Monocyte (primary cell): ENCODE measurements around a stretch of chr3.

DNA sequence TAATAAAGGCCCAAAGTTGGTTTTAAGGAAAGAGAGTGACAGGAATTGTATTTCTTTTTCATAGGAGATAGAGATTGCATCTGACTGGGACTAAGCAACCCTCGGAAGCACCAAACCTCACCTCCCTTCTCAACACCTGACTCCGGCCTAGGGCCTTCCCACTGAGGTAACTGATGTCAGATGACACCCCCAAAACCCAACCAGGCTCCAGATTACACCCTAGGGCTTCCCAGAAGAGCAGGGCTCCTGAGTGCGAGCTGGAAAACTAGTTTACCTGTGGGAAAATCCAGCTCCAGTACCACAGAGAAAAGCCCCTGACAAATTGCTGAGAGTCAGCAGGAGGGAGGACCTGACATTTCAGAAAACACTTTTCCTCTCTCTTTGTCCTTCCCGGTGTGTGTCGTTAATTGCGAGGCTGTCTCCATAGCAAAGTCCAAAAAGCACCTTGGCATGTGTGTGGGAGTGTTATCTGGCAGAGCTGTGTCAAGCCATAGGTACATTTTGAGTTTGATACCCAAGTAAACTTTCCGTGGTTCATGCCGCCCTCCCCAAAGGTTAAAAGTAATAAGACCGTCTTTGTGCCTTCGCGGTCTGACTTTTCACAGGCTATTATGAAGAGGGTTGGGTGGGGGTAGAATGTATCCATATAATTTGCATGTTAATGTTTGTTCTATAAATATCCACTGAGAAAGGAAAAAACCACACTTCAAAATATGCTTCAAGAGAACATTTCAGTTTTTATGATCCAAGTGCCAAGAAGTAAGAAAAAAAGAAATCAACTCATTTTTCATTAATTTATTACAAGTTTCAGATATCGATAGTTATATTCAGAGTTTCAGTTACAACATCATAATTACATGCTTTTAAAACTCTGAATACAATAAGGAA is 79.7 kb upstream of the FNDC3B start:
- PRO-cap, 2 experiments: no peak in any of the 2 experiments

GRCh38 chr3:171975359-171975791 is 64.0 kb upstream of the FNDC3B start:
- PRO-cap, 2 experiments: peak in 2 of 2 experiments; most common plus-strand start chr3:171975687 (in 2)

GRCh38 chr3:172083744-172084526 is 44.6 kb downstream of the FNDC3B start:
- PRO-cap, 2 experiments: peak in 2 of 2 experiments; most common plus-strand start chr3:172084245 (in 1)

DNA sequence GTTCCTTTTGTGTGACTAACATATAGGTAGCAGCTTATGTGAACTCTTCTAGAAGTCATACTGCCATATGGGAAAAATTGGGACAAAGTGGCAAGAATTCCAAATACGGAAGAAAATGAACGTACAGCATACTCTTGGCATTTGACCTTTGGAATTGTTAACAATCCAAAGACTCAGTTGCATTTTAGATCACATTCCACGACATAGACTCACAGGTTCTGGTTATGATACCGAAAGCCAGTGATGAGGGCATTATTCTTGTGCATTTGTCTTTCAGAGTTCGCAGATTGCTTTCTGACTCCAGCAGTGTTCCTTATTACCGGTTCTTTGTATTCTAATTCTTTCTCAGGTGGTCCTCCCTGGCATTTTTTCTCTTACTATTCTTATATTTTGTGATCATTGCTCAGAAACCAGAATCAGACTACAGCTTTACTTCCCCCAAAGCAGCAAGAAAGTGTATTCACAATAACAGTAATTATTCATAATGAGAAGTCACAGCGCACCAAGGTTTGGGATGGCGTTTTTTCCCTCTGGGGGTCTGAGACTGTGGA is 190.1 kb downstream of the GHSR start:
- PRO-cap, 2 experiments: no peak in any of the 2 experiments

GRCh38 chr3:172261695-172262460 is 186.4 kb downstream of the GHSR start:
- PRO-cap, 2 experiments: no peak in any of the 2 experiments

DNA sequence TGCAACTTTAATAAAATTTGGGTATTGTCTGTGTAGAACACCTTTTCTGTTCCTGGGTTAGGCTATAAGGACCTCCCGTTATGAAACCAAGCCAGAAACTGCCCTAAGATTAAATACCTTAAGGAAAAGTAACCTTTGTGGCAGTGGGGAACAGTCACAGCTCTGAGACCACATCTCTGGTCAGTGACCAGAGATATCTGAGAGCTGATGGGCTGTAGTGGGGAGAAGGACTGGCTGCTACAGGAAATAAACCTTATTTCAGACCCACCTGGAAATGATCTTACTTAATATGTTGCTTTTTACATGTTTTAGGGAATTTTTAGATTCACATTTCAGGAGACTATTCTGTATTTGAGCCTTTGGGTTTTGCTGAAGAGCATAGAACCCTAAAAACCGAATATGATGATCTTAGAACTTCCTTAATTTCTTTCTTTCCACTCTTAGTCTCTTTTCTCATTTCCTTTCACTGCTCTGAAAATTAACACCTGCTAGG is 175.9 kb downstream of the GHSR start:
- PRO-cap, 2 experiments: peak in 1 of 2 experiments; most common plus-strand start position 134 of the sequence (in 1)

- PRO-cap, 2 experiments: no peak in any of the 2 experiments
Observed at GRCh38 chr3:172287771-172288857, 160.1 kb downstream of the GHSR start.

- PRO-cap, 2 experiments: no peak in any of the 2 experiments
Observed at GRCh38 chr3:172607838-172608208, 84.6 kb upstream of the TNFSF10 start.

- PRO-cap, 2 experiments: no peak in any of the 2 experiments
Observed at GRCh38 chr3:172789294-172789713, 38.8 kb downstream of the ECT2 start.

- PRO-cap, 2 experiments: no peak in any of the 2 experiments
Observed at GRCh38 chr3:173711638-173712040, 314.1 kb downstream of the NLGN1 start.

DNA sequence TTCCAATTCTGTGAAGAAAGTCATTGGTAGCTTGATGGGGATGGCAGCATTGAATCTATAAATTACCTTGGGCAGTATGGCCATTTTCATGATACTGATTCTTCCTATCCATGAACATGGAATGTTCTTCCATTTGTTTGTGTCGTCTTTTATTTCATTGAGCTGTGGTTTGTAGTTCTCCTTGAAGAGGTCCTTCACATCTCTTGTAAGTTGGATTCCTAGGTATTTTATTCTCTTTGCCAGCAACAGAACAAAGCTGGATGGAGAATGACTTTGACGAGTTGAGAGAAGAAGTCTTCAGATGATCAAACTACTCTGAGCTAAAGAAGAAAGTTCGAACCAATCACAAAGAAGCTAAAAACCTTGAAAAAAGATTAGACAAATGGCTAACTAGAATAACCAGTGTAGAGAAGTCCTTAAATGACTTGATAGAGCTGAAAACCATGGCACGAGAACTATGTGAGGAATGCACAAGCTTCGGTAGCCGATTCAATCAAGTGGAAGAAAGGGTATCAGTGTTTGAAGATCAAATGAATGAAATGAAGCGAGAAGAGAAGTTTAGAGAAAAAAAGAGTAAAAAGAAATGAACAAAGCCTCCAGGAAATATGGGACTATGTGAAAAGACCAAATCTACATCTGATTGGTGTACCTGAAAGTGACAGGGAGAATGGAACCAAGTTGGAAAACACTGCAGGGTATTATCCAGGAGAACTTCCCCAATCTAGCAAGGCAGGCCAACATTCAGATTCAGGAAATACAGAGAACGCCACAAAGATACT is 66.6 kb downstream of the NAALADL2 start:
- PRO-cap, 2 experiments: no peak in any of the 2 experiments

GRCh38 chr3:175119365-175119679 is 260.2 kb downstream of the NAALADL2 start:
- PRO-cap, 2 experiments: no peak in any of the 2 experiments

GRCh38 chr3:175777599-175778031 is 918.5 kb downstream of the NAALADL2 start:
- PRO-cap, 2 experiments: no peak in any of the 2 experiments

- PRO-cap, 2 experiments: no peak in any of the 2 experiments
Observed at GRCh38 chr3:176927168-176927736, 270.0 kb downstream of the TBL1XR1 start.

- PRO-cap, 2 experiments: no peak in any of the 2 experiments
Observed at GRCh38 chr3:177024003-177024444, 173.3 kb downstream of the TBL1XR1 start.

DNA sequence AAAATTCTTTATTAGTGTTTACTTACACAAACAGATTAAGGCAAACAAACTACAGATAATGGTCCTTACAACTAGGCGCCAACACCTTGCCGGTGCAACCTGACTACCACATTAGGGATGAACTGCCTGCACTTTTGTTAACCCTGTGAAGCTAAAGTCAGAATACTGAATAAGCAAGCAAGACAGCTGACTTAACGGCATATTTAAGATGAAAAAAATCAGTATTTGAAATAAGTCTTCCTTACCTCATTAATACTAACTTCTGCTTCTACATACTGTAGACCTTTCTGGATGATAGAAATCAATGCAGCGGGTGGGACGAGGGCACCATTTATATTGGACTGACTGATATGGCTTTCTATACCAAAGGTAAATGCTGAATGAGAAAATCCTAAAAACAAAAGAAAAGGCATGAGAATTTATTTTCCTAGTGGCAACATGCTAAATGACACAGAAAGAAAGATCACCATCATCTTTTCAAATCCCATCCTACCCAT is 143.7 kb downstream of the TBL1XR1 start:
- PRO-cap, 2 experiments: no peak in any of the 2 experiments

DNA sequence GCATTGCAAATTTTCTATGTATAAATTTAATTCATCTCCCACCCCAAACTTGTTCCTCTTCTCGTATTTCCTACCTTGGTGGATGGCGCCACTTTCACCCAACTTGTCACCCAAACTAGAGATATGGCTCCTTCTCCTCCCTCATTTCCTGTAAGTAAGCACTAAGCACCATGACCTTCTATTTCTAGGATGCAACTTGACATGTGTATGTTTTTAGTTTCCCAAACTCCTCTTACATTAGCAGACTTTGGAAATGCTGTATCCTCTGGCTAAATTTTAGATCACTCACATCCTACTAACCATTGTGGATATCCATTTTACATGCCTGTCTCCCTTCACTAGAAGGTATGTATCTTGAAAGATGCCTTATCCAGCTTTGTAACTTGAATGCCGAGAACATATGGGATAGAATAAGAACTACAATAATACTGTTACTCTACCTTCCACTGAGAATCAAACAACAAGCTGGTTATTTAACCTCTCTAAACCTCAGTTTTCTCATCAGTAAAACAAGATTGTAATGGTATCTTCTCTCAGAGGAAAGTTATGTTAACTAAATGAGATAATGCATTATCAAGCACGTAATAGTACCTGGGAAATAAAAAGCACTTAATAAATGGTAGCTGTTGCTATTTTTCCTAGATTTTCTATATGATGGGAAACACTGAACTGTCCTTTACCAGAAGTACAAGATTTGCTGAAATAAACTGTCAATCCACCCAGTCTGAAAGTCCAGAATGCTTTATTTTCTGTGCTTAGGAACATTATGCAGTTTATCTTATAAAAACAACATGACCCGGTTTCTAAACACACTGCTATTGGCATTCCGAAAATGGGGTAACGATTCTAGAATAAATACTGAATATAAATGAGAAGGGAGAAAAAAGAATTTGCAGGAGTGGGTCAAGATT is 80.8 kb downstream of the TBL1XR1 start:
- PRO-cap, 2 experiments: no peak in any of the 2 experiments

- PRO-cap, 2 experiments: peak in 1 of 2 experiments; most common plus-strand start chr3:177196785 (in 1); most common minus-strand start chr3:177196615 (in 1)
Observed at GRCh38 chr3:177196041-177197022, 950 bp downstream of the TBL1XR1 start.

- PRO-cap, 2 experiments: no peak in any of the 2 experiments
Observed at GRCh38 chr3:177270842-177271391, 73.6 kb upstream of the TBL1XR1 start.

GRCh38 chr3:177357264-177357832 is 160.1 kb upstream of the TBL1XR1 start:
- PRO-cap, 2 experiments: no peak in any of the 2 experiments